Cerebellum (tissue), 5 donors: ENCODE measurements around a stretch of chr3.

DNA sequence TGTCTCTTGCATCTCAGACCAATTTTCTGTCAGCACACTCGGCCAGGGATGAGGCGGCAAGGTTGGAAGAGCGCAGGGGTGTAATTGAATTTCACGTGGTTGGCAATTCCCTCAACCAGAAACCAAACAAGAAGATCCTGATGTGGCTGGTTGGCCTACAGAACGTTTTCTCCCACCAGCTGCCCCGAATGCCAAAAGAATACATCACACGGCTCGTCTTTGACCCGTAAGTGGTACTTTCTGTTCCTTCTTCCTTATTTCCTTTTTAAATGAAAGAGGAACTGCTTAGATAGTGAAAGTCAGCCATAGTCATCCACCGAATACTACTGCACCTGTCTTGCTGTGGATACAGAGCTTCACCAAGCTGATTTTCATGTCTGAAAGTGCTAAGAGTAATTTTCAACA lies 60.1 kb downstream of the SGO1 start:
- PRO-cap, 3 experiments = no peak in any of the 3 experiments
- RAMPAGE, long total RNA = no peak

GRCh38 chr3:20182216-20182548 lies 3.8 kb downstream of the SGO1 start:
- PRO-cap, 3 experiments = no peak in any of the 3 experiments
- RAMPAGE, long total RNA = no peak

DNA sequence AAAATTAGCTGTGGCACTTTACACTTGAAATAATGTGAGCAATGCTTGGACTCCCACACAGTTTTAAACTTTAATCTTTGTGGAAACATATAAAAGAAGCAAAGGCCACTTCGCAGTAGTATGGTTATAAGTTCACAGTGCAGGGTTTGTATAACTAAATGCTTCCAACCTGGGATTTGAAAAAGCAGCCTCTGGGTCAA lies 46.9 kb upstream of the SGO1 start:
- PRO-cap, 3 experiments = no peak in any of the 3 experiments
- RAMPAGE, long total RNA = no peak

GRCh38 chr3:20236377-20236959 lies 50.5 kb upstream of the SGO1 start:
- PRO-cap, 3 experiments = no peak in any of the 3 experiments
- RAMPAGE, long total RNA = no peak

- PRO-cap, 3 experiments = peak in 1 of 3 experiments; most common plus-strand start chr3:23202437 (in 1)
- RAMPAGE, long total RNA = no peak
These were observed 759 bp upstream of the UBE2E2 start for GRCh38 chr3:23202302-23202834.

DNA sequence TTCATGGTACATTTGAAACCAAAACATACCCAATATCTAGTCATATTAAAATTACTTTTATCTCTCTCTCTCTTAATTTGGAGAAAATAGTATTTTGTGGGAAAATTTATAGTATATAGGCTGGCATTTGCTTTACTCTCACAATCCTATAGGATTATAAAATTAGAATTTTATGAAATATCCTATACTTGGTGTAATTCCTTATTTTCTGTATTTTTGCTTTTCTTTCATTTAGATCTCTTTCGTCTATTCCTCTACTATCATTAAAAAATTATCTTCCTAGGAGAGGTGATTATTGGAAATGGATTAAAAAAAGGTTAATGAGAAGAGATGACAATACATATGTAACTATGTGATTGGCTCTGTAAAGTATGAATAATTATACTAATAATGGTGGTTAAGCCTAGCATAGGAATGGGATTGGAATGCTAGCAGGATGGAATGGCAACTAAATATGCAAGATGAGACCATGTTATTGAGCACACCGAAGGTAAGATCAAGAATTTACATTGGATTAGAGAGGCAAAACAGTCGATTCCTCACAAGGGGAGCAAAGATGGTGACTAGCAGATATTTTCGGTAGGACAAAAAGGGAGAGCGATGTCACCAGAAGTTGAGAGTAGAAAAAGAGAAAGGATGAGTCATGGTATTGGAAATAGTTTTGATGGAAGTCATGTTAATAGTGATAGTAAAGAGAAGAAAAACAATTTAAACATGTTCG lies 54.7 kb downstream of the UBE2E2 start:
- PRO-cap, 3 experiments = no peak in any of the 3 experiments
- RAMPAGE, long total RNA = no peak

DNA sequence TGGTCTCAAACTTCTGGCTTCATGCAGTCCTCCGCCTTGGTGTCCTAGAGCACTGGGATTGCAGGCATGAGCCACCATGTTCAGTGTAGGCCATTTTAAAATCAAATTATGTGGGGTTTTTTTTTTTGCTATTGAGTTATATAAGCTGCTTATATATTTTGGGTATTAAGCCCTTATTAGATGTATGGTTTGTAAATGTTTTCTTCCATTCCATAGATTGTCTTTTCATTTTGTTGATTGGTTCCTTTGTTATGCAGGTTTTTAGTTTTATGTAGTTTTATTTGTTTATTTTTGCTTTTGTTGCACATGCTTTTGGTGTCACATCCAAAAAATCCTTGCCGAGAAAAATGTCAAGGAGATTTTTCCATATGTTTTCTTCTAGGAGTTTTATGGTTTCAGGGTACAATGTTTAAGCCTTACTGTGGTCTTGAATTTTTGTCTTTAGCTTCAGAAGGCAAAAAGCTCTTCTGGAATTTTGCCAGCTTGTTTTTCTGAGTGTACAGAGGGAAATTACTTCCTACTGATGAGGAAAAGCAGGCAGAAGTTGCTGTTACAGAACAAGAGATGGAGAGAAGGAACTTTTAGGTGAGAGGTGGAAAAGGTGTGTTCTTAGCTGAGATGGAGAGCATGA lies 59.5 kb downstream of the UBE2E2 start:
- PRO-cap, 3 experiments = no peak in any of the 3 experiments
- RAMPAGE, long total RNA = no peak

GRCh38 chr3:23389628-23390161 lies 186.6 kb downstream of the UBE2E2 start:
- PRO-cap, 3 experiments = no peak in any of the 3 experiments
- RAMPAGE, long total RNA = no peak

GRCh38 chr3:23659256-23659619 lies 146.5 kb upstream of the UBE2E1 start:
- PRO-cap, 3 experiments = no peak in any of the 3 experiments
- RAMPAGE, long total RNA = no peak

- PRO-cap, 3 experiments = no peak in any of the 3 experiments
- RAMPAGE, long total RNA = no peak
These were observed 142.6 kb upstream of the UBE2E1 start for GRCh38 chr3:23663197-23663423.

GRCh38 chr3:23945717-23946755 lies 950 bp downstream of the NR1D2 start:
- PRO-cap, 3 experiments = peak in 3 of 3 experiments; most common plus-strand start chr3:23946135 (in 2); most common minus-strand start chr3:23945808 (in 3)
- RAMPAGE, long total RNA = no peak

DNA sequence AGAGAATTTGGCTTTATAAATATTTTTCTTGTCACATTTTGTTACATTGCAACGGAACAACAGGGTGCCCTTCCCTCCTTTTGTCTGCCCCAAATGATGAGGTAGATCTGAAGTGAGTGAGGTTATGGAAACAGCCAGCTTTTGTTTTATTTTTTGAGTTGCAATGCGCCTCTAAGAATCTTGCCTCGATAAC lies 1.6 kb downstream of the NR1D2 start:
- PRO-cap, 3 experiments = no peak in any of the 3 experiments
- RAMPAGE, long total RNA = no peak

DNA sequence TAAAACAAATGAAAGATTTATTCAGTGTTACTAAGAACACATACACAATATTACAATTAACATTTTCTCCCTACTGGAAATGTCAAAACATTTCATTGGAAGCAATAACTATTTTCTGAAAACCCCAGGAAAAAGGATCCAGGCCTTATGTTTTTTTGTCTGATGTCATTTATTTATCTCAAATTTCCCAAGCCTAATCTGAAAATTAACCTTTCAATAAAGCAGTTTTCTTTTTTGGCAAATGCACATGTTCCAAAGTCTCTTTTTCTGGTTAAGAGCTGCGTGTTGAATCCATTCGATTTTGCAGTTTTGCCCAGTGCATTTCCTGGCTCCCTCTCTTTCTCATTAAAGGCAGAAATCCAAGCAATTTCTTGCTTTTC lies 222.3 kb downstream of the NR1D2 start:
- PRO-cap, 3 experiments = no peak in any of the 3 experiments
- RAMPAGE, long total RNA = no peak

DNA sequence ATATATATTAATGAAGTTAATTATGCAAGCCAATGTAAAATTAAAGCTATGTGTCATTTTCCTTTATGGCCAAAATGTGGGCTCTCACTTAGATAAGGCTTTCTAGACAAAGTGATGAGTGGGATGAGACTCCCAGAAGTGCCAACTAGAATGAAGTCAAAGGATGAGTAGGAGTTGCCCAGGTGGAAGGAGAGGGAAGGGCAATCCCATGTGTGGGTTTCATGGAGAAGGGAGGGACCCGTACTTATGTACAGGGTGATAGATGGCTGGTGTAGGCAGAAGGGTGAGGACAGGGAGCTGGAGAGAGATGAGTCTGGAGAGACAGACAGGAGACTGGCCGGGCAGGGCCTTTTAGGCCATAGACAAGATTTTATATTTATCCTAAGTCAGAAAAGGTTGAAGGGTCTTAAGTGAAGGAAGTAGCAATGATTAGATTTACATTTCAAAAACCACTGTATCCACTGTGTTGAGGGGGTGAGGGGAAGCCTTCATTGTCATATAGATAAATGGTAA lies 239.2 kb downstream of the THRB start:
- PRO-cap, 3 experiments = no peak in any of the 3 experiments
- RAMPAGE, long total RNA = no peak

DNA sequence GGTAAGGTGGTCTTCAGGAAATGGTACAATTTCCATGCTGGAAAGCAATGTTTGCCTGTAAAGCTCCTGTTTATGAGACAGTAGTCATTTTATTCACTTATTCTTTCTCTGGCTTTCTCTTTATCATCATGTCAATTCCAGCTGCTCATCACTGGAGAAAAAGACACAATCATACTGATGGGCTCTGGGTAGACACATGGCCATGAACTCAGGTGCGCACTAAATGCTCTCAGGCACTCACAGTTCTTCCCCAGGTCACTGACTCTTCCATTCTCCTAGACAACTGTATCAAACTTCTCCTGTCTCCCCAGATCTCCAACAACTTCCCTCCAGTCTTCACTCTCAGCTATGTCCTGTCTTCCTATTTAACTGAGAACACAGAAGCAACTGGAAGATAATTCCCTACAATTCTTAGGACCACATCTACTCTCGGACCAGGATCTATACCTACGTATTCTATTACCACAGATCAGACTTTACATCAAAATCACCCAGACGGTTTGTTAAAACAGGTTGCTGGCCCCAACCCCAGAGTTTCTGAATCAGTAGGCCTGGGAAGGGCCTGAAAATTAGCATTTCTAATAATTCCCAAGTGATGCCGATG lies 234.1 kb downstream of the THRB start:
- PRO-cap, 3 experiments = no peak in any of the 3 experiments
- RAMPAGE, long total RNA = no peak

- PRO-cap, 3 experiments = no peak in any of the 3 experiments
- RAMPAGE, long total RNA = no peak
These were observed 154.4 kb downstream of the THRB start for GRCh38 chr3:24340189-24340702.

GRCh38 chr3:24373085-24373812 lies 121.4 kb downstream of the THRB start:
- PRO-cap, 3 experiments = no peak in any of the 3 experiments
- RAMPAGE, long total RNA = no peak

DNA sequence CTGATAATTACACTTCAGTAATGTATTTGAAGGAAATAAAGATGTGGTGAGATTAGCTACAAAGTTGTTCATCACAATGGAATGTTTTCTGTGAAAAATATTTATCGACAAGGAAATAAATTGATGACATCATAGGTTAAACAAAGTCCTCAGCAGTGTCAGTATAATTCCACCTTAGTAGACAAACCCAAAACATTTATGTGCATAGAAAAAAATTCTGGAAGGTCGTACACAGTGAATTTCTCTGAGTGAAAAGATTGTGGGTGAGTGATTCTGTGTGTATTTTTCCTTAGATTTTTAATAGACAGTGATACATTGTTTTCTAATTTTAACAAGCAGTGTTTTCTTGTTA lies 30.0 kb downstream of the RARB start:
- PRO-cap, 3 experiments = no peak in any of the 3 experiments
- RAMPAGE, long total RNA = no peak

DNA sequence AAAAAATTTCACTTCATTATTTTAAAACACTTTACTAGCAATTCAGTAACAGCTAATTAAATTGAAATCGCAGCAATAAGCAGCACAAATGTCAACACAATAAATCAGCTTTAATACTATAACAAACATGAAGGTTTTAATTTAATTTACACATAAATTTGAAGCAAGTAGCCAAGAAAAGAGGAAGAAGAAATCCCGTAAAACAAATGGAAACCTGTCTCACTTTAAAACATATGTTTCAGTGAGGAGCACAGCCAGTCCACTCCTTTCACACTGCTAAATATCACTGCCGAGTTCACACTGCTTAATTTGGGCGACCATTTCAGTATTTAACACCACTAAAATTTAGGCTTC lies 16.8 kb downstream of the SLC4A7 start:
- PRO-cap, 3 experiments = no peak in any of the 3 experiments
- RAMPAGE, long total RNA = no peak

- PRO-cap, 3 experiments = no peak in any of the 3 experiments
- RAMPAGE, long total RNA = no peak
These were observed 55.9 kb downstream of the EOMES start for GRCh38 chr3:27666165-27666586.